Cardiac muscle cell (in vitro differentiated cells and primary cell): ENCODE data around the genes DNAJB8 and HMCES.

- RAMPAGE, long total RNA, result no peak
- RRBS, result 100% methylated on average over 1 of the region's 32 CpGs
These were observed 35.1 kb downstream of the MGLL start for GRCh38 chr3:127786797-127788074.

- RAMPAGE, long total RNA, result no peak
- RRBS, result 86% methylated on average over 1 of the region's 12 CpGs
These were observed 6.1 kb downstream of the MGLL start for GRCh38 chr3:127816088-127816674.

GRCh38 chr3:127823295-127823520 lies 893 bp upstream of the MGLL start:
- RAMPAGE, long total RNA, result no peak
- RRBS, result 1% methylated on average over 14 of the region's 27 CpGs

DNA sequence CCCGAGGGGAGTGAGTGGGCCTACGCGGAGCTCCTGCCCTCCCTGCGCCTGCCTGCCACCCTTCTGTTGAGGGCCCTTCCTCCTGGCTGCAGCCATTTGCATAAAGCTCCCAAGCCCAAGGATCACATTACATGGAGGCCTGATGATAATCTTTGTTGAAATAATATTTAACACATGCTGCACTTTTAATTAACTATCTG lies 39.1 kb downstream of the DNAJB8 start:
- RAMPAGE, long total RNA, result no peak
- RRBS, result no CpG with 5 or more reads among the region's 4 CpGs

GRCh38 chr3:128449970-128450326 lies 16.7 kb downstream of the DNAJB8 start:
- RAMPAGE, long total RNA, result no peak
- RRBS, result 73% methylated on average over 3 of the region's 9 CpGs

DNA sequence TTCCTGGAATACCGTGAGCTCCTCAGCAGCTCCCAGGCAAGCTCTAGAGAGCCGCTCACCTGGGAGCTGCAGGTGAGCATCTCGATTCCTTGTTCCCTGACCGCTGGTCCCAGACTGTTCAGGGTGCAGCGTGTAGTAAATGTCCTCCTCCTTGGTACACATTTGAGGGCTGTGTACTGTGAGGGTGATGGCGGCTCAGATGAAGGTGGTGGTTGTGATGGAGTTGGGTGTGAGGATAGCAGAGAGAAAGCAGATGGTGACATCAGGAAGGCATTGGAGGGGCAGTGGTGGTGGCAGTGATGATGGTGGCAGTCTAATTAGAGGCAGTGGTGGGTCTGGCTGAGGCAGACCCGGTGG lies at the start of gene DNAJB8:
DNAJB8 (minus strand) TSS at position 56 of the 357 bp plus-strand sequence.
- RAMPAGE, long total RNA, result no peak
- RRBS, result no CpG with 5 or more reads among the region's 7 CpGs

GRCh38 chr3:128478106-128478972 lies 11.6 kb upstream of the DNAJB8 start:
- RAMPAGE, long total RNA, result no peak
- RRBS, result no CpG with 5 or more reads among the region's 5 CpGs

- RAMPAGE, long total RNA, result no peak
- RRBS, result 5% methylated on average over 35 of the region's 78 CpGs
These were observed 2.7 kb downstream of the GATA2 start for GRCh38 chr3:128489892-128491018.

GRCh38 chr3:128767035-128767939 lies 41.3 kb downstream of the RAB7A start:
- RAMPAGE, long total RNA, result no peak
- RRBS, result no CpG with 5 or more reads among the region's 7 CpGs

- RAMPAGE, long total RNA, result no peak
- RRBS, result no CpG with 5 or more reads among the region's 10 CpGs
These were observed 65.4 kb downstream of the RAB7A start for GRCh38 chr3:128791173-128792076.

DNA sequence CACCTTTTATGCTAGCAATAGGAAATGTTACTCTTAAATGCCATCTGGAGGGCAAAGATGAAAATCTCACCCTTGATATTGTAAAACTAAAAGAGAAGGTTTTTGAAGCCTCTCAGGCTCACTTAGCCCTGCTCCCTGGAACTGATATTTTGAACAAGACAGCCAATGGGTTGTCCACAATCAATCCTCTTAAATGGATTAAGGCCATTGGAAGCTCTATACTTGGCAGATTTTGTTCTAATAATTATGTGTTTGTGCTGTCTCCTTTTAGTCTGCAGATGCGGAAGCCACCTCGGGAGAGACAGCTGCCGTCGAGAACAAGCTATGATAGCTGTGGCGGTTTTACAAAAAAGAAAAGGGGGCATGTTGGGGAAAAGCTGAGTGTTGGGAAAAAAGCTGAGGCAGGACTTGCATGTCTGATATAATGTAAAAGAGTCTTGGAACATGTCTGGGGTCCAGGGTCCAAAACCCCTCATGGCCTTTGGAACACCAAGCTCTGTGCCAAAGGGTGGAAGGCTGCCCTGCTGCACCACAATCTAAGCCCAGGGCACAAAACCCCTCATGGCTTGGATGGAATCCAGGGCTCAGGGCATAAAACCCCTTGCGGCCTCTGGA lies 44.4 kb downstream of the ACAD9 start:
- RAMPAGE, long total RNA, result no peak
- RRBS, result no CpG with 5 or more reads among the region's 6 CpGs

DNA sequence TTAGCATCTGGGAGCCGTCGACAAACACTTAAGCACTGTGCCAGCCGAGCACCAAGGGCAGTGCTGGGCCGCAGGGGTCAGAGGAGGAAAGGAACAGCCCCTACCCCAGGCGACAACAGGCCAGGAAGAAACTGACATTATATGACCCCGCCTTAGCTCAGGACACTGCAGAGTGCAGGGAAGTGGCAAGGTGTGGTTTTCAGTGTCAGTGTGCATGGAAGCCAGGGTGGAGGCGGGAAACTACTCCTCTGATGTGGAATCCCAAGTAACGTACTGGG lies 1.8 kb downstream of the EFCC1 start:
- RAMPAGE, long total RNA, result no peak
- RRBS, result no CpG with 5 or more reads among the region's 8 CpGs

DNA sequence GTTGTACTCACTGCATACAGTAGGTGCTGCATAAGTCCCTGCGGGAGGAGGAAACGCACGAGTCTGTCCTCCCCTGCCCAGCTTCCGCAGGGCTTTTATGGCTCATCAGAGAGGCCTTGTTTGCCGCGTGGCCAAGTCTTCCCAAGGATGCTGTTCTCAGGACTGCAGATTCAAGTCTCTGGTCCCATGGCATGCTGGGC lies 13.2 kb upstream of the GP9 start:
- RAMPAGE, long total RNA, result no peak
- RRBS, result no CpG with 5 or more reads among the region's 6 CpGs

GRCh38 chr3:129162660-129163827 lies 2.2 kb upstream of the ISY1 start:
- RAMPAGE, long total RNA, result no peak
- RRBS, result no CpG with 5 or more reads among the region's 5 CpGs

- RAMPAGE, long total RNA, result no peak
- RRBS, result no CpG with 5 or more reads among the region's 15 CpGs
These were observed 914 bp downstream of the CNBP start for GRCh38 chr3:129182810-129183154.

GRCh38 chr3:129233288-129234020 lies 16.0 kb upstream of the COPG1 start:
- RAMPAGE, long total RNA, result no peak
- RRBS, result no CpG with 5 or more reads among the region's 9 CpGs

GRCh38 chr3:129245299-129246165 lies 3.9 kb upstream of the COPG1 start:
- RAMPAGE, long total RNA, result no peak
- RRBS, result no CpG with 5 or more reads among the region's 12 CpGs

GRCh38 chr3:129278266-129279343 lies at the start of gene HMCES:
Gene HMCES (plus strand): TSS chr3:129278870.
- RAMPAGE, long total RNA, result start-site peak on the plus strand at chr3:129278822-129278900, 92 and 38 reads in 2 replicates
- RRBS, result 2% methylated on average over 43 of the region's 101 CpGs

DNA sequence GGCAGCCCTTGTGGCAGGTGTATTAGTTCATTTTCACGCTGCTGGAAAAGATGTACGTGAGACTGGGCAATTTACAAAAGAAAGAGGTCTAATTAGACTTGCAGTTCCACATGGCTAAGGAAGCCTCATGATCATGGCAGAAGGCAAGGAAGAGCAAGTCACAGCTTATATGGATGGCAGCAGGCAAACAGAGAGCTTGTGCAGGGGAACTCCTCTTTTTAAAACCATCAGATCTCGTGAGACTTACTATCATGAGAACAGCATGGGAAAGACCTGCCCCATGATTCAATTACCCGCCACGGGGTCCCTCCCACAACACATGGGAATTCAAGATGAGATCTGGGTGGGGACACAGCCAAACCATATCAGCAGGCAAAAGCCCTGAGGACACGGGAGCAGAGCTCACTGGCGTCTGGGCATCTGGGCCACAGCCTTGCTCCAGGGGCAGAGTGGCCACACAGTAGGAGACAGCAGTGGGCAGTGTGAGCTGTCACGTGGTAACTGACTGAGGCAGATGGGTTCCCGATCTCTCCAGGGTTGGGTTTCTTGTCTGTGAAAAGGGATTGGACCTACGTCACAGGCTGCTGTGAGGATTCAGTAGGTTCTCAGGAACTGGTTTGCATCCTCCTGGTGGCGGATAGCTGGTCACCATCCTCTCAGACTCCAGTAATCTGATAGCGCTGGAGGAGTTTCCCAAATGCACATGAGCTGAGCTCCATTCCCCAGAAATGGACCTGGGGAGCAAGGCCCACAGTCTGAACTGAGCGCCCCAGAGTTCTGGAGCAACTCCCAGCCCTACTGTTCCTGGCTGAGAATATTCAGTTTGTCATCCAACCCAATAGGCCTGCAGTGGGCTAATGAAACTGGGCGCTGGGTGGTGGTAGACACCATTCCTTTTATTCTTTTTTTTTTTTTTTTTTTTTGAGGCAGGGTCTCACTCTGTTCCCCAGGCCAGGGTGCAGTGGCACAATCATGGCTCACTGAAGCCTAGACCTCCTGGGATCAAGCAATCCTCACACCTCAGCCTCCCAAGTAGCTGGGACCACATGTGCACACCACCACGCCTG lies 42.8 kb downstream of the EFCAB12 start:
- RAMPAGE, long total RNA, result no peak
- RRBS, result no CpG with 5 or more reads among the region's 15 CpGs

- RAMPAGE, long total RNA, result no peak
- RRBS, result no CpG with 5 or more reads among the region's 8 CpGs
These were observed 39.6 kb downstream of the EFCAB12 start for GRCh38 chr3:129388713-129389381.